HTERT-HM (cell line): ENCODE data around the gene IFI27L1.

DNA sequence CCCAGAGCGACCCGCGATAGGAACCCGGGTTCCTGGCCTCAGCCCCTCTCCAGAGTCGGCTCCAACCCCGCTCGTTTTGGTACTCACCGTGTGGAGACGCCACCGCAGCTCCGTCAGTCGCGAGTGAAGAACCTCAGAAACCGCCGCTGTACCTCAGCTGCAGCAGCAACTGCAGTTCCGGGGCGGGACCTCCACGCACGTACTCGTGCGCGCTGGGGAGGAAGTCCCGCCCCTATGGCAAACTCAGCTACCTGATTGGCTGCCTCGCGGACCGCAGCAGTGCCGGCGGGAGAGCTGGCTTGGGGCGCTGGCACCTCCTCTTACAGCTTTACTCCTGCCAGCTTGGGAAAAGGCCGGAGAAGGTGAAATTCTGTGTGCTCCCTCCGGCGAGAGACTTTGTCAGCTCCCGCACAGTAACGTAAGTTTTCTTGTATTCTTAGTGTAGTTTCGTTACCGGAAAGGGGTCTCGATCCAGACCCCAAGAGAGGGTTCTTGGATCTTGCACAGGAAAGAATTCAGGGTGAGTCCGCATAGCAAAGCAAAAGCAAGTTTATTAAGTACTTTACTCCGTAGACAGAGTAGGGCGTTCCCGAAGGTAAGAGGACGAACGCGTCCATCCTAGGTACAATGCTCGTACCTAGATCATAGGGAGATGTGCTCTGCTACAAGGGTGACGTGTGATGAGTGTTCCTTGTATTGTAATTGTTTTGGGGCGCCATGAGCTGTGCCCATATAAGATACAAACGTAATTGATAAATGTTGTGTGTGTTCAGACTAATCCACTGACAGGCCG, at the start of gene IFI27L1:
Gene IFI27L1, plus strand, starts transcription at position 279 of the 793 bp plus-strand sequence.
- RRBS: 1% methylated on average over 20 of the region's 49 CpGs

DNA sequence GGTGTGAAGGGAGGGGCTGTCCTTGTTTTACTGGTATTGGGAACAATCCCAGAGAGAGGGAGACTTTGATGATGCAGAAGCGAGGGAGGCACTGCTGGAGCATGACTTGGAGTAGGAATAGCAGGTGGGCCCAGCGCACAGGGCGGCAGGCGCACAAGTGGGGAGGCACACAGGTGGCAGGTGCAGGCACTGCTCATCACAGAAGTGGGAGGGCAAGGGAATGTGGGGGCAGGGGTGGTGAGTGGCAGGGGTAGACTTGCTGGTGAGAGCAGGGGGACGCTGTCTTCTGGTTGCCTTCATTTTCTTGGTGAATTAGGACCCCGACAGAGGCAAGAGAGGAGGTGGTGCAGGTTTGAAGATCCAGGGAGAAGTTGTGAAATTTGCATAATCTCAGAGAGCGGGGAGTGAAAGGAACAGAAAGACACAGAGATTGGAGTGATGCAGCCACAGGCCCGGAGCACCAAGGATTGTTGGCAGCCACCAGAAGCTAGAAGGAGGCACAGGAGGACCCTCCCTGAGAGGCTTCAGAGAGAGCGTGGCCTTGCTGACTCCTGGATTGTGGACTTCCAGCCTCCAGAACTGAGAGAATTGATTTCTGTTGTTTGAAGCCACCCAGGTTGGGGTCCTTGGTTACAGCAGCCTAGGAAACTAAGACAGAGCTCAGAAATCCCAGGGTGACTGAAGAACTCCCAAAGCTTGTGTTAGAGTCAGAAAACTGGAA, 18.1 kb downstream of the IFI27L1 start:
- RRBS: no CpG with 5 or more reads among the region's 9 CpGs

DNA sequence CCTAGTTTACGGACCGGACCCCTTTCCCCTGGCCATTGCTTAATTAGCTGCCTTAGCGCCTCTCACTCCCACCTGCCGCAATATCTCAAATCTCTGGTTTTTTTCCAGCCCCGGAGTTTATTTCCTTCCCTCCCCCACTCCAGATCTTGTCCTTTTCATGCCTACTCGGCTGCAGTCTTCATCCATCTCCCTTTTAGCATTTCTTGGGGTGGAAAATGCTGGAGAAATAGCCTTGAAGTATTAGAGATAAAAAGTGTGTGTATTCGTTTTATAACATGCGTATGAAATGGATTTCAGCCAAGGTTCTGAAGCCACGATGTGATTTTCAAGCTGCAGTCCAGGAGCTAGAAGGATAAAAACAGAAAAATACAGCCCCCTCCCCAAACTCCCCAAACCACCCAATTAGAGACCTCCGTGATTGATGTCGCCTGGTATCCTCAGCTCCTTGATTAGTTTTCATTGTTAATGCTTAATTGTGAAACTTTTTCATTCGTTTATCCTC, 1.4 kb downstream of the PPP4R4 start:
- RRBS: 7% methylated on average over 3 of the region's 12 CpGs

DNA sequence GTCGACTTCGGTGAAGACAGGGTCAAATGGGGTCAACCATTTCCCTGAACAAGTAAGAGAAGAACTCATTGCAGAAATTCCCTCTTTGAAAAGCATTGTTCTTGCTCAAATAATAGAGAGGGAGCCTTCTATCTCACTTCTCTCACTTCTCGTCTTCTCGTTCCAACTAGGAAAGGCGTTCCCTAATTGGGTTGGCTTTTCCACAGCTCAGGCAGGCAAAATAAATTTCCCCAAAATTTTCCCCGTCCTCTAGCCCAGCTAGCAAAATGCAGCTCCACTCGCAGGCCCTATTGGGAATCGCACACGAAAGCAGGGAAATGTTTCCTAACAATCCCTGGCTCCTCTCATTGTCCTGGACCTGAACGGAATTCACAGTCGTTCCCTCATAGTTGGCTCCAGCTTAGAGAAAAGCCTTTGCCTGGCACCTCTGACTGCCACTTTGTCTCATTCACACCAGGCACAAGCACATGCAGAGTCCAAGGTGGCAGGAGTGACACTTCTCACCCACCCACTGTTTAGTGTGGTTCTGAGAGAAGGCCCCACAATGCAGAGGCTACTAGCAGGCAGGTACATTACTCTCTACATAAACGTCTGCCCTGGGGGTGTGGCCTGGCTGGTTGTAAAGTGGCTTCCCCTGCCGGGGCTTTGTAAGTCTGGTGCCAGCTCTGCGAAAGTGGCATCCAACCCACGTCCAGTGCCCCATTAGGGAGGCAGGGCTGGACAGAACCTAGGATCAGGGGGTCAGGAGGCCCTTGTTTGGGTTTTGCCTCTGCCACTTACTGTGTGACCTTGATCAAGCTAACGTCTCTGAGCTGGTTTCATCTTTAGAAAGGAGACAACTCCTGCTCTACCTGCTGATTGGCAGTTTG, 4.3 kb downstream of the SERPINA10 start:
- RRBS: no CpG with 5 or more reads among the region's 16 CpGs

DNA sequence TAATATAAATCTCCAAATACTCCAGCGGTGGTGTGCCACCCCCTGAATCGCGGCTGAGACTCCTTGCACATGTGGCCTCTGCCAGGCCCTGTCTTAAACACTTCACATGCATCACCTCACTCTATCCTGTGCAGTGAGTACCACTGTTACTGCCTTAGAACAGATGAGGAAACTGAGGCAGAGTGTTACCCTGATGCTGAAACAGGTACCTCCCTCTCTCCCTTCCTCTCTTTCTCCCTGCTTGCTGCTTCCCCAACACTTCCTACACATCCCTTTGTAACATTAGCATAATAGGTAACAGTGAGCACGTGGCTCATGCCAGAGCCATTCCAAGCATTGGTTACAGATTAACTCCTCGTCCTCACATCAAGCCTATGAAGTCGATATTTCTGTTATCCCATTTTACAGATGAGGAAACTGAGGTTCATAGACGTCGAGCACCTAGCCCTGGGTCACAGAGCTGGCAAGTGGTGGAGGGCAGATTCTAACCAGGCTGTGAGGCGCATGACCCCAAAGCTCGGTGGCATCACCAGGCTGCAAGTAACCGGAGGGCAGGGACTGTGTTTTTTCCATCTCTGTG, 5.5 kb upstream of the SERPINA1 start:
- RRBS: no CpG with 5 or more reads among the region's 11 CpGs

DNA sequence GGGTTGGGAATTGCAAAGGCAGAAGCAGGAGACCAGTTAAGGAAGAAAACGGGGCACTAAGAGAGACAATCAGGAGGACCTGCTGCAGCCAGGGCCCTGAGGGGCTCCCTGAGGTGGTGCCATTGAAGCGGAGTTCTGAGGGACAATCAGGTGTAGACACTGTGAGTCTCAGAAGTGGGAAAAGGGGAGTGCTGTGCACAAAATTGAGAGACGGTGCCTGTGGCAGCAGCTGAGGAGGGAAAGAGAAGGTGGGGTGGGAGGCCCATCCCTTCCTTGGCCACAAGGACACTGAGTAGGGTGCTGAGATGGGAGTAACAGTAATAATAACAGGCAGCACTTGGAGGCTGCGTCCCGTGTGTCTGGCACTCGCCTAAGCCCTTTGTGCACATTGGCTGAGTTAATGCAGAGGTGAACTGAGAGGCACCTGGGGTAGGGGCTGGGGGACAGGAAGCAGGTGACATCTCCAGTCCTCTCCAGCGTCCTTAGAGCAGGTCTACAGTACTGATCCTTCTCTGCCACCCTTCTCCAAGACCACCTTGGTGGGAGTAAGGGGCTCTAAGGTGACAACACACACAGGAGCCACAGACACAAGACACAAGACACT, 14.9 kb upstream of the SERPINA3 start:
- RRBS: no CpG with 5 or more reads among the region's 7 CpGs

GRCh38 chr14:95181269-95181854, 24.0 kb upstream of the DICER1 start:
- RRBS: no CpG with 5 or more reads among the region's 8 CpGs

- RRBS: no CpG with 5 or more reads among the region's 4 CpGs
These were observed 65.6 kb upstream of the DICER1 start for GRCh38 chr14:95222767-95223513.

GRCh38 chr14:95227259-95227802, 70.0 kb upstream of the DICER1 start:
- RRBS: 0% methylated on average over 3 of the region's 20 CpGs

DNA sequence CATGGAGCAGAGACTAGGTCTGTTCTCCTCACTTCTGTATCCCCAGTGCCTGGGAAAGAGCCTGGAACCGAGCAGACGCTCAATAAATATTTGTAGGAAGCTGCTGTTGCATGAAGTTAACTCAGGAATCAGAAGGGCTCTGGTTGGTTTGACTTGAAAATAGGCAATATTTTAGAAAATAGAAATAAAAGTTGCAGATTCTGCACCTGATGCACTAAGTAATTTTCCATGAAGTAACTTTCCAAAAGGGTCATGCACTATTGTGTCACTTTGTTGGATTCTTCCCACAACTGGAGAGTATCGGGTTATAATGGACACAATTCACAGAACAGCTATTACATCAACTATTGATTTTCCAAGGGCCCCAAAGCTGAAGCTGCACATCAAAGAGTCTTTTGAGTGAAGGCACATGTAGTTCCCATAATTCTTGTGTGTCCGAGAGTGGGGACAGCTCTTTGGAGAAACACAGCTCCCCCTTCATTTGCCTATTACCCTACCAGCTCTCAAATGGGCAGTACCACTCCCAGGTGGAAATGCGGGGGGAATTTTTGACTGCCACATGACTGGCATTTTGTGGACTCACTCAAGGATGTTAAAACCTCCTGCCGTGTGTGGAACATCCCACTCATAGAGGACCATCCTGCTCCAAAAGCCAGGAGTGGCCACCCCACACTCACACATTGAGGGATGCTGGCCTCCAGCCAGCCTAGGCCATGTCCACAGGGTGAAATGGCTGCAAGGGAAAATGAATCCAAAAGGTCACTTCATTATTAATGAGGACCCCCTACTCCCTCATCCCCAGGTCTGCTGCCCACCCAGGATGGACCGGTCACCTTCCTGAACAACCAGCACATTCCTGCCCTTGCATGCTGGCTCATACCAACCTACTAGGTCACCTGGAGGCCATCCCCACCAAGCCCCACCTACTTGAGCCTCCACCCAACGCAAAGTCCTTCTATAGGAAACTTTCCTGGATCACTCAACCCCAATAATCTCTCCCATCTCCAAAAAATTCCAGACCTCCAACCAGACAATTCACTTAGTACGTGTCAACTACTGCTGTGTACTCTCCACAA, 18.6 kb downstream of the CLMN start:
- RRBS: no CpG with 5 or more reads among the region's 9 CpGs

DNA sequence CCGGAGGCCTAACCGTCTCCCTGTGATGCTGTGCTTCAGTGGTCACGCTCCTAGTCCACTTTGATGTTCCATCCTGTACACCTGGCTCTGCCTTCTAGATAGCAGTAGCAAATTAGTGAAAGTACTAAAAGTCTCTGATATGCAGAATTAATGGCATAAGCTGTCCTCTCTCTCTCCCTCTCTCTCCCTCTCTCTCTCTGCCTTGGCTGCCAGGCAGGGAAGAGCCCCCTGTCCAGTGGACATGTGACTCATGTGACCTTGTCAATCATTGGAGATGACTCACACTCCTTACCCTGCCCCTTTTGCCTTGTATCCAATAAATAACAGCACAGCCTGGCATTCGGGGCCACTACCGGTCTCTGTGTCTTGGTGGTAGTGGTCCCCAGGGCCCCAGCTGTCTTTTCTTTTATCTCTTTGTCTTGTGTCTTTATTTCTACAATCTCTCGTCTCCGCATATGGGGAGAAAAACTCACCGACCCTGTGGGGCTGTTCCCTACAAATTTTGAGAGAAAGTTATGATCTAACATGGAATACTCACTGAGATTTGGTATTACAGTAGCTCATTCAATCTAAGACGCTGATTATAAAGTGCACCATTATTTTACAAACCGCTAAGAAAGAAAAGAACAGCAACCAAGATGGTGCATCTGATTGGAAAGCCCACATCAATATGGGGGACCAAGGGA, 88.9 kb downstream of the SYNE3 start:
- RRBS: no CpG with 5 or more reads among the region's 10 CpGs

DNA sequence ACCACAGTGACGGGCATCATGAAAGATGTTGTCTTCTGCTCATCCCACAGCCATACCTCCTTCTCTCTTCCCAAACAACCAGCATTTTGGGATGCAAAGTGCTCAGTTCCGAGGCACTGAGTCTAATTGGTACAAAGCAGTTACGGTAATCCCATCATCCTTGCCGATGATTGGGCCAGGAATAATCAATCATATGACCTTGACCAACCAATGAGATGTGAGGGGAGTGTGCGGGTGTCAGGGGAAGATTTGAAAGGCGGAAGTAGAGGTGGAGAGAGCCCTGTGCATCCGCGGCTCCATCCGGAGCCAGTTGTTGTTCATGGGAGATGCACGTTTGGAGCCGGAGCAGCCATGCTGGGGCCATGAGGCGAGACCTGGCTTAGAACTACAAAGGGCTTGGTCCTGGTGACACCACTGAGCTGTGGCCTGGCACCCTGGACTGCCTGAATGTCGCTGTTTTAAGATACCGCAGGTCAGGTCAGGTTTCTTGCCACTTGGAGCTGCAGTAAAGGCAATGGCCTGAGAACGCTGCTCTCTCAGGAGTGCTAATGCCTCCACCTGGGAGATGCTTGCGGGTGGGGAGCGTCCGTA, 67.2 kb downstream of the SYNE3 start:
- RRBS: no CpG with 5 or more reads among the region's 18 CpGs

DNA sequence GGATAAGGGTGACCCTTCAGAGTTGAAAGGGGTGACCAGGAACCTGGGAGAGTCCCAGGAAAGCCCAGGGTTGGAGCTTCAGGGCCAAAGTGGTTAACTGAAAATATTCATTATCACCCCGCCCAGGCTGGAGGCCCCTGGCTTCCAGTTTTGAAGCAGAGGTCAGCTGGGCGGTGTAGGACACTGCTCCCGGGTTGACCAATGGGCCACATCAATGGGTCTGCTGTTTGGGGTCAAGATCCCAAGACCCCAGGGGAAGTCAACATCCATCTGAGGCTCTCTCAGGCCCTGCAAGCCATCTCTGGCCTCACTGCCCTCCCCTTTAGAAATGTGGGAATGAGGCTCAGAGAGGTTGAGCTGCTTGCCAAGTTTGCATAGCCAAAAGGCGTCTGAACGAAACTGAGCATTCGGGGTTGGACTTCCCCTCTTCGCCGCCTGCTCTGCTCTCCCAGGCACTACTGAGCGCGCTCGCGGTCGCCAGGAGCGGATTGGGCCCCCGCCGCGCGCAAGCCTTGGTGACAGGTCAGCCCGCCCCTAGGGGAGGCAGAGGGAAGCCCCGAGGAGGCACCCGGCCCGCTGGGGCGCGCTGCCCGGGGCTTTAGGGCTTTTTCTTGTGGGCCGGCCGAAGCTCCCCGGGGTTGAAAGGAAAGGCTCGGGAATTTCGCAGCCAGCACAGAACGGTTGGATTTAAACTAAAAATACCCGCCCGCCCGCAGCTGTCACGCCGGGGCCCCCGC, 583 bp downstream of the SYNE3 start:
- RRBS: 1% methylated on average over 8 of the region's 37 CpGs

- RRBS: no CpG with 5 or more reads among the region's 13 CpGs
These were observed 4.1 kb upstream of the GLRX5 start for GRCh38 chr14:95530439-95531369.

DNA sequence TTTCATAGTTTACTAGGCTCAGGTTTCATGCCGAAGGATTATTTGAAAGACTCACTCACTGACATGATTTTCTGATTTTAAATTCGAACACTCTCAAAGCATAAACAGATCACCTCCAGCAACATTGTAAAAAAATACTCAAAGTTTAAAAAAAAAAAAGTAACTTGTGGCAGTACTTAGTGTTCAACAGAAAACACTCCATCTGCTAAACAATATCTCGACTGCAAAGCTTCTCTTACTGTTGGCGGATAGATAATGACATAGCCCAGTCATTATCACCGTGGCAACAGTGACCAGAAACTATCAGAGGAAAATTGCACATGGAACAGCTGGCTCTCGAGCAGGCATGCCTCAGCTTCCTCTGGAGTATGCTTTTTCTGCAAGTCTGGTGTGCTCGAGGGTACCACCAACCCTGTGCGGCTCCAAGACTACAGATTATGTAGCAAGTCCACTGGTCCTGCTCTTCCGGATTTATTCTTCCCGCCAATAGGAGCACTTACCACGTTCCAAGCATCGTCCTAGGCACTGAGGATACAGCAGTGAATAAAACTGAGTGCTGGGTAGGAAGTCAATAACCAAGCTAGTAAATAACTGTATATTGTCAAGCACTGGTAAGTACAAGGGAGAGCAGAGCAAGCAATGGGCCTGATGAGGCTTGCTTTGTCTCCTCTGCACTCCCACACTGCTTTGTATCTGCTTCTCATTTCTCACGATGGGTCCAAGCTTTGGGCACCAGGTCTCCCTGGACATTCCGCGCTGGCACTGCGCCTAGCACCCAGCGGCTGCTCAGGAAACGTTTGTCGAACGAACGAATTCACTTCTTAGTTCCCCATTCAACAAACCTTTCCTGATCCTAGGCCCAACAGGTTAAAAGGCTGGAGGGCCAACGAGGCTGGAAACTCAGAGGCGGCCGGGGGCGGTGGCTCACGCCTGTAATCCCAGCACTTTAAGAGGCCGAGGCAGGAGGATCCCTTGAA, 1.4 kb upstream of the GLRX5 start:
- RRBS: no CpG with 5 or more reads among the region's 27 CpGs

DNA sequence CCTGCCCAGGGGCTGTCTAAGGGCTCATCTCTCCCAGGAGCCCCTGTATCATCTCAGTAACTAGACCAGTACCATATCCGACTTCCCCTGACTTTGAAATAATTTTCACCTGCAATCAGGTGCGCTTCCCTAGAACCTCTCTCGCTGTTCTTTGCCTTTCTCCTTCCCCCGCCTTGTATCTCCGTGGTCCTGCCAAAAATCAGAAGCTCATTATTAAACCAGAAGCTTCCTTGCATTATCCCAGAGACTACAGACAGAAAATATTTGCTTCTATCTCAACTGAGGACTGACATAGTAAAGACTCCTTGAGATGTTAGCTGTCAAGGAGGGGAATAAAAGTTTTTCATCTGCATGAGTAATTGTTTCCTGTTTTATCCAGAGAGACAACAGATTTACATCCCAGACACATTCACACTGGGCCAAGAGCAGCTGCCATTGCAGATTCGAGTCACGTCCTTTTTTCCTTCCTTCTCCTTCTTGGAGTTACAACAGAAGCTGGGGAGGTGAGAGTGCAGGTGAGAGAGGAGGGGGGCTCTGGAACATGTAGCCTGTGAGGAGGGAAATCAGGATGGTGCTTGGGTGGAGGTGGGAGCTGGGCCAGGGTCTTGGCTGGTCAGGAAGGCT, 16.1 kb upstream of the TCL1B start:
- RRBS: no CpG with 5 or more reads among the region's 7 CpGs

DNA sequence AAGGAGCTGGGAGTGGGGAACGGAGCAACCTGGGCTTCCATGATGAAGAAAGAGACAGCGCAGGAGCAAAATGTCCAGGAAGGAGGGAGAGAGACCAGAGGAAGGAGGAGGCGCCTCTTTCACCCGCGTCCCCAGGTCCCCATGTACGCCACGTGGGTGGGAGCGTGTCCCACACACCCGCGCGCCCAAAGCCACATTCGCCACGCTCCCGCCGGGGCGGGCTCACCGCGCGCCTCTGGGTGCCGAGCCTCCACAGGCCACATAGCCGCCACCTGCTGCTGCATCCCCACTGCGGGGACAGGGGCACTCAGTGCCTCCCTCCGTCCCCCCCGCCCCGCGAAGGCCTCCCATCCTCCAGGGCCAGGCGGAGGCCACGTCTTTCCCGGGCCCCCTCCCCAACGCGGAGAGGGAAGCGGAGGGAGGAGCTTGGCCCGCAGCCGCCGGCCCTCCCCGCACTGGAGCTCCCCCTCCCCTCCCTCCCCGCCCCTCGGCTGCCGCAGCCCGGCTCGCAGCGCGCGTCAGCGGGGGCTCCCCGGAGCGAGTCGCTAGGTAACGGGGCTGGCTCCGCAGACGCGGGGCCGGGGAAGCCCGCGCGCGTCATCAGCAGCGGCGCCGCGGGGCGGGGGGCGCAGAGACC, 162.0 kb upstream of the TCL1A start:
- RRBS: 6% methylated on average over 29 of the region's 63 CpGs

DNA sequence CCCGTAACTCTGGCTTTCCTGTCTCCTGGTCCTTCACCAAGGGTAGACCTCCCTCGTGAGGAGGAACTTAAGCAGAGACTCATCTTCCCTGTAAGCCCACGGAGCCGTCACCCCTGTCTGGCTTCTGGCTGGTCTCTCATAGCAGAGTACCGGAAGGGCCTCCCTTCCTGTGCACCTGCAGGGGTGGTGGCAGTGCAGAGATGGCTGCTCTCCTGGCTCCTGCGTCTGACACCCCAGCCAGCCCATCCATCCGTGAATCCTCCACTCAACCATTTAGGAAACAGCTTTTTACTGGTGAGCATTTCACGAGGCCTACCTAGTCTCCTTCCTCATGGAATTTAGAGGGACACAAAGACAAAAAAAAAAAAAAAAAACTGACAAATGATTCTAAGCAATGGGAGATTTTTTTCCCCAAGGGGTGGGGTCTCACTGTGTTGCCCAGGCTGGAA, 149.5 kb upstream of the C14orf132 start:
- RRBS: no CpG with 5 or more reads among the region's 8 CpGs

- RRBS: no CpG with 5 or more reads among the region's 14 CpGs
These were observed 15.2 kb upstream of the BDKRB2 start for GRCh38 chr14:96189313-96189941.

DNA sequence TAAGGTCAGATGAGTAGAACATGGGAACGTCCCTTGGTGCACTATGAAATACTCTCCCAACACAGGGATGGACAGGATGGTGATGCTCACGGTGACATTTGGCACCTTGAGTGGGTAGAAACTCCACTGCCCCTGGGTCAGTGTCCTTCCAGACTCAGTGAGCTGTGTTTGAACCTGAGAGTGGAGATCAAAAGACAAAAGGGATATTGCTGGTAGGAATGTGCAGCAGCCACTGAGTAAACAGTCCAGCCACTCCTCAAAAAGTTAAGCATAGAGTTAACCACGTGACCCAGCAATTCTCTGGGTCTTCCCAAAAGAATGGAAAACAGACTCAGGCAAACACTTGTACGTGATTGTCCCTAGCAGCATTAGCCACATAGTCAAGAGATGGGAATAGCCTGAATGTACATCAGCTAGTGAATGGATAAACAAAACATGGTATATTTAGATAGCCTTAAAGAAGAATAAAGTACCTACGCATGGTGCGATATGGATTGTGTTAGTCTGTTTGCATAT, 9.0 kb upstream of the BDKRB2 start:
- RRBS: no CpG with 5 or more reads among the region's 6 CpGs